ENCODE measurements around the genes FSHB and RCN1.

- RAMPAGE, long total RNA, result no peak
- RRBS, result no CpG with 5 or more reads among the region's 62 CpGs
Observed at GRCh38 chr11:21752643-21753656, 439.9 kb upstream of the ANO5 start.

GRCh38 chr11:26965442-26966010 is 28.4 kb upstream of the FIBIN start:
- RAMPAGE, long total RNA, result no peak
- RRBS, result no CpG with 5 or more reads among the region's 14 CpGs

DNA sequence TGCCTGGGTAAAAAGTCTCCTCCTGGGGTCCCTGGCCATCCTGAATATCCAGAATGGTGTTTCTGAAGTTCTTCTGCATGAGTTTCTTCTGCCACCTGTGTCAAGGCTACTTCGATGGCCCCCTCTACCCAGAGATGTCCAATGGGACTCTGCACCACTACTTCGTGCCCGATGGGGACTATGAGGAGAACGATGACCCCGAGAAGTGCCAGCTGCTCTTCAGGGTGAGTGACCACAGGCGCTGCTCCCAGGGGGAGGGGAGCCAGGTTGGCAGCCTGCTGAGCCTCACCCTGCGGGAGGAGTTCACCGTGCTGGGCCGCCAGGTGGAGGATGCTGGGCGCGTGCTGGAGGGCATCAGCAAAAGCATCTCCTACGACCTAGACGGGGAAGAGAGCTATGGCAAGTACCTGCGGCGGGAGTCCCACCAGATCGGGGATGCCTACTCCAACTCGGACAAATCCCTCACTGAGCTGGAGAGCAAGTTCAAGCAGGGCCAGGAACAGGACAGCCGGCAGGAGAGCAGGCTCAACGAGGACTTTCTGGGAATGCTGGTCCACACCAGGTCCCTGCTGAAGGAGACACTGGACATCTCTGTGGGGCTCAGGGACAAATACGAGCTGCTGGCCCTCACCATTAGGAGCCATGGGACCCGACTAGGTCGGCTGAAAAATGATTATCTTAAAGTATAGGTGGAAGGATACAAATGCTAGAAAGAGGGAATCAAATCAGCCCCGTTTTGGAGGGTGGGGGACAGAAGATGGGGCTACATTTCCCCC is 750 bp downstream of the FIBIN start:
- RAMPAGE, long total RNA, result no peak
- RRBS, result no CpG with 5 or more reads among the region's 23 CpGs

- RAMPAGE, long total RNA, result no peak
Observed at GRCh38 chr11:27367135-27367788, 4.2 kb upstream of the CCDC34 start.

- RAMPAGE, long total RNA, result no peak
- RRBS, result no CpG with 5 or more reads among the region's 3 CpGs
Observed at GRCh38 chr11:27381080-27381516, 18.1 kb upstream of the CCDC34 start.

DNA sequence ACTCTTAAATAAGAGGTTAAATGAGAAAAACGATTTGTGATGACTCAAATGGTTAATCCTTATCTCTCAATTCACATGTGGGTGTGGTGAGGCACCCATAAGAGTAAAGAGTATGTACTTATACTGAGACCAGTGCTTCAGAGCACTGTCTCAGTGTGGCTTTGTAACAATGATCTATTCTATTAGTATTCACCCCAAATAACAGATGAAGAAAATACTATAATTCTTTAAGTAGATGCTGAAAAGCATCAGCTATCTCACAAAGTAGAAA is 25.1 kb upstream of the CCDC34 start:
- RAMPAGE, long total RNA, result no peak
- RRBS, result no CpG with 5 or more reads among the region's 1 CpG

DNA sequence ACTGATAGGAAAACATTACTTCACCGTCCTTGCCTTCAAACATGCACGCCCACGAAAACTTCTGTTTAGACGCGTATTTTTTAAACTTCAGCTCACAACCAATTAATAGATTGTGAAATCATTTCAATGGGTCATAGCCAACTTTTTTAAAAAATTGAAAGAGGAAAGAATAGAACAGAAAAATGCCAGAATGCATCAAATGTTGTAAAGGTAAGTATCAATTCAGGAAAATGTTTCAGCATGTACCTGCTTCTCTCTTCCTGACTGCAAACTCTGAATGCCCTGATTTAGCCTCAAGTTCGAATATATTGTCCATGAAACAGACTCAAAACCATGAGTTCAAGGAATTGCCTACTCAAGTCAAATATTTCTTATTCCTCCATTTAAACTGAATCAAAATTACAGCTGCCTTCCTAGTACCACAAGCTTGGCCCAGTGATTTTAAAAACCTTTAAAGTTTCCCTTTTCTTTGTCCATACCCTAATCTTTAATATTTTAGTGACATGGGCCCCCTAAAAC is 50.2 kb downstream of the LGR4 start:
- RAMPAGE, long total RNA, result no peak
- RRBS, result no CpG with 5 or more reads among the region's 6 CpGs

GRCh38 chr11:27431474-27432528 is 40.8 kb downstream of the LGR4 start:
- RAMPAGE, long total RNA, result no peak
- RRBS, result no CpG with 5 or more reads among the region's 7 CpGs

DNA sequence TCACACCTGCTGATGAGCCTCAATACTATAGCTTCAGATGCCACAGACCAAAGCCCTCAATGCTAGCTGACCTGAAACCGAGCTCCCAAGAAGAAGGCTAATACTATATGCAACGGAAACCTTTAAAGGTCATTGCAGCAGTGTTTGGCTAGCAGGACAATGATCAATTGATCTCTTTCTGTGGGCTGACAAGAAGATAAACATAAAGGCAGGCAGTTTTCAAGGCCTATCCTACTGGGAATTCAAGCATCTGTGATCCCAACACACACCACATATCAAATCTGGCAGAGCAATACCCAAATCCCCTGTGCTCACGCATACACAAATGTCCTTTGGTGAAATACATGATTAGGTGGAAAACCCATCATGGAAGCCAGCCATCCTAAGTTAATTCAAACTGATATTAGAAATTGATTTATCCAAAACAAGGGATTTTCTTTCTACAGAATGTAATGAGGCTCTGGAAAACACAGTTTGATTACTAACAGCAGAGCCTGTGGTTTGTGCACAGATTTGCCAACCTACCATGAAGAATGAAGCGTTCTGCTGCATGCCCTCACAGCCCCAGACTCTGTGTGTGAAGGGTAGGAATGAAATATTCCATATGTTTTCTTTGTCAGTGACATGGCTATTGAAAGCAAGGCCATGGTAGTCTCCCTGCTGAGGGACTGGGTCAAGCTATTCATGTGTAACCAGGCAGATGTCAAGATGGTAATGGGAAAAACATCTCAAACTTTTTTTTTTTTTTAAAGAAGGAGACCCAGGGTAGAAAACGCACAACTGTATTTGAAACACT is 12.2 kb downstream of the LGR4 start:
- RAMPAGE, long total RNA, result no peak
- RRBS, result no CpG with 5 or more reads among the region's 5 CpGs

- RAMPAGE, long total RNA, result no peak
- RRBS, result no CpG with 5 or more reads among the region's 2 CpGs
Observed at GRCh38 chr11:27512302-27512577, 5.7 kb upstream of the LIN7C start.

GRCh38 chr11:27673864-27674368 is 26.3 kb downstream of the BDNF start:
- RAMPAGE, long total RNA, result no peak
- RRBS, result no CpG with 5 or more reads among the region's 4 CpGs

GRCh38 chr11:27717838-27718200 is 17.6 kb upstream of the BDNF start:
- RAMPAGE, long total RNA, result no peak
- RRBS, result no CpG with 5 or more reads among the region's 8 CpGs

- RAMPAGE, long total RNA, result no peak
- RRBS, result no CpG with 5 or more reads among the region's 8 CpGs
Observed at GRCh38 chr11:28157754-28158174, 49.6 kb downstream of the METTL15 start.

- RAMPAGE, long total RNA, result no peak
- RRBS, result no CpG with 5 or more reads among the region's 4 CpGs
Observed at GRCh38 chr11:30230683-30231211, at the start of gene FSHB. TSS of gene FSHB (plus strand) at chr11:30231014.

- RAMPAGE, long total RNA, result no peak
- RRBS, result no CpG with 5 or more reads among the region's 4 CpGs
Observed at GRCh38 chr11:30549498-30550025, 36.6 kb downstream of the MPPED2 start.

DNA sequence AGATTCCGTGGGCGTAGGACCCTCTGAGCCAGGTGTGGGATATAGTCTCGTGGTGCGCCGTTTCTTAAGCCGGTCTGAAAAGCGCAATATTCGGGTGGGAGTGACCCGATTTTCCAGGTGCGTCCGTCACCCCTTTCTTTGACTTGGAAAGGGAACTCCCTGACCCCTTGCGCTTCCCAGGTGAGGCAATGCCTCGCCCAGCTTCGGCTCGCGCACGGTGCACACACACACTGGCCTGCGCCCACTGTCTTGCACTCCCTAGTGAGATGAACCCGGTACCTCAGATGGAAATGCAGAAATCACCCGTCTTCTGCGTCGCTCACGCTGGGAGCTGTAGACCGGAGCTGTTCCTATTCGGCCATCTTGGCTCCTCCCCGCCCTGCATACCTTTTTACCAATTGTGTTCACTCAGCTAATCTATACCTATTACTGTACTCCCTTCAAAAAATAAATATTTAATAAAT is 48.2 kb downstream of the DCDC1 start:
- RAMPAGE, long total RNA, result no peak
- RRBS, result no CpG with 5 or more reads among the region's 26 CpGs

GRCh38 chr11:31372142-31372666 is 2.5 kb downstream of the DNAJC24 start:
- RAMPAGE, long total RNA, result no peak
- RRBS, result no CpG with 5 or more reads among the region's 3 CpGs

- RAMPAGE, long total RNA, result no peak
- RRBS, result no CpG with 5 or more reads among the region's 1 CpG
Observed at GRCh38 chr11:31446353-31447025, 62.9 kb downstream of the IMMP1L start.

DNA sequence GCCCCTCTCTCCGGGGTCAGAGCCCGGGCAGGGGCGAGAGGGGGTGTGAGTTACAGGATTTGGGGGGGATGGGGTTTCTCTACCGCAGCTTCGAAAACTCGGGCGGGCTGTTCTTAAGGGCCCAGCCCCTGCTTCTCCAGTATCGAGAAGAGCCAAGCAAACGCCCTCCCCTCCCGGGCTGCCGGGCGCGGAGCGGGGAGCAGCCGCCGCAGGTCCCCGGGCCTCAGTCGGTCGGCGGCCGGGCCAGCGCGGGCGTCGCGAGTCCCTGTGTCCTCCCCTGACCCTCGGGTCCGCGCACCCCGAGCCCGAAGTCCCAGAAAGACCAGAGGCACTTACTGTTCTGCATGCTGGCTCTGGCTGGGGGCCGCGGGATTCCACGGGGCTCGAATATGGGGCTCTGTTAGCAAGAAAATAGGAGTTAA is 5.0 kb downstream of the PAX6 start:
- RAMPAGE, long total RNA, result no peak
- RRBS, result 3% methylated on average over 8 of the region's 35 CpGs

GRCh38 chr11:32090557-32091205 is at the start of gene RCN1:
TSS of gene RCN1 (plus strand) at chr11:32091074.
- RAMPAGE, long total RNA, result no peak
- RRBS, result 2% methylated on average over 25 of the region's 59 CpGs